Hair follicle dermal papilla cell (primary cell): Measurements from ENCODE around the genes BOLA3, MOB1A, MTHFD2, WBP1 and LBX2.

GRCh38 chr2:74011323-74011926 lies 26.7 kb downstream of the TET3 start:
- CAGE, long polyA plus RNA = no peak

DNA sequence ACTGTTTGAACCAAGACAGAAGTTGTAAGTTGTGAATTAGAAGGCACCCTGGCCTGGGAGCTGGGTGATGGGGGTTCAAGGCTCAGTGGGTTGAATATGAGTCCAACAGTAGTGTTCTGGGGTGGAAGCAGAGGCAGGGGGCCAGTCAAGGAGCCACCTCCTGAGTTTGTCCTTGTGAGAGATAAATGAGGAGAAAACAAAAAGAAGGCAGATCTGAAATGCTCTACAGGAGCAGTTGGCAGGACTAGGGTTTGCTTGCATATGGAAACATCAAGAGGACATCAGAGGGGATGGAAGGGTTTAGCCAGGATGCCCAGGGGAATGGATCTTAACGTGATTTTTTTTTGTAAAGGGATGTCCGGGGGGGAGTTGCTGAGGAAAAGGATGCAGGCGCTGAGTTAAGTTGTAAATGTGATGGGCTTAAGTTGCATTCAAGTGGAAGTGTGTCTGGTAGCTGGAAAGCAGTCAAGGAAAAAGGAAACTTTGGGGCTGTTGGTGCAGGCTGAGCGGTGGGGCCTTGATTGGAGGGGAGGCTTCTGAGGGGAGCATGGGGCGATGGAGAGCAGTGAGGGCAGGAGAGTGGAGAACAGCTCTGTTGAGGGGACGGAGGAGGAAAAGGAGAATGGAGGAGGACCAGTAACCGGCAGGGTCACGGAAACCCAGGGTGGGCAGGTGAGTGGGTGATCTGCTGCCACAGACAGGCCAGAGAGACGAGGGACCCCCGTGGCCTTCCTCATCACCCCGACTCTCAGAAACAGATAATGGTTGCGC lies 46.1 kb downstream of the TET3 start:
- CAGE, long polyA plus RNA = no peak

DNA sequence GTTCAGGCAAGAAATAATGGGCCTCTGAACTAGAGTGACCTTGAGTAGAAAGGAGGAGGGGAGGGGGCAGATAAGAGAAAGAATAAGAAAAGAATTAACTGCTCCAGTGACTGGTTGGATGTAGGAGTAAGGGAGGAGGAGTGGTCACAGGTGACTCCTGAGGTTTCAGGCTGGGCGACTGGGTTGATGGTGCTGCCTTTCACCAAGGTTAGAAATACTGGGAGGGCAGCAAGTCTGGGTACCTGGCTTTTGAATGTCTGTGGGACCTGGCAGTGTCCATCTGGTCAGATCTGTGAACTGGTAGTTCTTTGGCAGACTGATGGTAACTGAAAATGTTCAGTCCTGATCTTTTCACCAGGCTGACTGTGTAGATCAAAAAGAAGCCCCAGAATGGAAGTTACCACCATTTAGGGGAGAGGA lies 69.5 kb downstream of the TET3 start:
- CAGE, long polyA plus RNA = no peak

DNA sequence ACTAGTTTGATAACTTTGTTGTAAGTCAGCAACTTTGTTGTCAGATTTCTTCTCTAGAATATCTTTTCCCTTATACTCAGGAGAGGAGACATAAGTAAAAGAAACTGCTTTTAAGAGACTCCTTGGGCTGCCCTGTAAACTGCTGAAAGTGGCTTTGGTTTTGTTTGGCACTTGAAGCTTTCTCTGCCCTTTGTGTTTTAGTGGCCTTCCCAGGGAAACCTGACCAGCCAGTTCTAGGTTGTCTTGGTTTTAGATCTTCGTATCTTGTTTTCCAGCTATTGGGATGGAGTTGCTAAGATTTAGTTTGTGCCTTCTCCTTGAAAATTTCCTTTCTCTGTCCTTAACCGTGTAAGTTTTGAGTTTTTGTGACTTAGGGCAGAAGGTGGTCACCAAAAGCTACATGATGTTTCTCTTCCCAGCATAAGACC lies 81.2 kb downstream of the BOLA3 start:
- CAGE, long polyA plus RNA = no peak

DNA sequence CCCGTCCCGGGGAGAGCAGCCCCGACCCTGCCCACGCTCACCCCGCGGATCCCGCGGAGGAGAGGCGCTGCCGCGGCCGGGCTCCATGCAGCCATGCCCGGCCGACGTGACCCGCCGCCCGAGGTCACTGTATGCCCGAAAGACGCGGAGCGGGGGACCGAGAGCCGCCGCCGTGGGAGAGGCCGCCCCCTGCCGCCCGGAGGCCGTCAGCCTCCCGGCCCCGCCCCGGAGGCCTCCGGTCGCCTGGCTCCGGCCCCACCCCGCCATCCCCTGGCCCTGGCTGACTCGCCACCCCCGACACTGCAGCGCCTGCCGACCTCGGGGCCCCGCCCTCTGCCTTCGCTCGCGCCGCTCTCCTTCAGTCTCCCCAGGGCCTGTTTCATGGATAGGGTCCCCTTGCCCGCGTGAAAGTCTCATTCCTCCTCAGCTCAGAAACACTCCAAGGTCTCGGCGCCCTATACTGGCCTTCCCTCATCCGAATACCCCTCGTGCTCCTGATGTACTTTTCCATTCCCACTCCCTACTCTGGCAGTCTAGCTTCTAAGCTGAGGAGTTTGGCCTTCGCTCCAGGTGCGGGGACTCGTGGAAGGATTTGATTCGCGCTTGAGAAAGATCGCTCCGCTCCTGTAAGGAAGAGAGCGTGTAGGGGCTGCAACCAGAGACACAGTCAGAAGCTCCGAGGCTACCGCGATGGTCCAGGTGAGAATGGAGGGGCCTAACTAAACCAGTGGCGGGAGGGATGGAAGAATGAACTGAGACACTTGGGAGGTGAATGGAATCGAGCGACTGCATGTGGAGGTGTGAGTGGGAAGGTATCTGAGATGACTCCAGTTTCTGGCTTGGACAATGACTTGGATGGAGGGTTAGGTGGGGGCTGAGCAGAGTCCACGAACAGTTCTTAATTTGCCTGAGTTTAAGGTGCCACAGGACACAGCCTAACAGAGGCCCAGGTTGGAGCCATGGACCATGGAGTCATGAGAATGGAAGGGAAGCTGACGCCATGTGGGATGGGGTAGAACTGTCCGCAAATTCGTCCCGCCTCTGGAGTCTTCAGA lies at the start of gene BOLA3:
TSS of gene BOLA3 (minus strand) at position 133 of the 1,055 bp plus-strand sequence.
- CAGE, long polyA plus RNA = no peak

- CAGE, long polyA plus RNA = no peak
Observed at GRCh38 chr2:74177984-74179341, at the start of gene MOB1A. Gene MOB1A (minus strand): TSS chr2:74178879.

- CAGE, long polyA plus RNA = no peak
Observed at GRCh38 chr2:74198153-74198769, at the start of gene MTHFD2. Gene MTHFD2 (plus strand): TSS chr2:74198615.

GRCh38 chr2:74440249-74441350 lies 1.1 kb downstream of the RTKN start:
- CAGE, long polyA plus RNA = no peak

- CAGE, long polyA plus RNA = no peak
Observed at GRCh38 chr2:74454346-74454562, 633 bp upstream of the INO80B start.

DNA sequence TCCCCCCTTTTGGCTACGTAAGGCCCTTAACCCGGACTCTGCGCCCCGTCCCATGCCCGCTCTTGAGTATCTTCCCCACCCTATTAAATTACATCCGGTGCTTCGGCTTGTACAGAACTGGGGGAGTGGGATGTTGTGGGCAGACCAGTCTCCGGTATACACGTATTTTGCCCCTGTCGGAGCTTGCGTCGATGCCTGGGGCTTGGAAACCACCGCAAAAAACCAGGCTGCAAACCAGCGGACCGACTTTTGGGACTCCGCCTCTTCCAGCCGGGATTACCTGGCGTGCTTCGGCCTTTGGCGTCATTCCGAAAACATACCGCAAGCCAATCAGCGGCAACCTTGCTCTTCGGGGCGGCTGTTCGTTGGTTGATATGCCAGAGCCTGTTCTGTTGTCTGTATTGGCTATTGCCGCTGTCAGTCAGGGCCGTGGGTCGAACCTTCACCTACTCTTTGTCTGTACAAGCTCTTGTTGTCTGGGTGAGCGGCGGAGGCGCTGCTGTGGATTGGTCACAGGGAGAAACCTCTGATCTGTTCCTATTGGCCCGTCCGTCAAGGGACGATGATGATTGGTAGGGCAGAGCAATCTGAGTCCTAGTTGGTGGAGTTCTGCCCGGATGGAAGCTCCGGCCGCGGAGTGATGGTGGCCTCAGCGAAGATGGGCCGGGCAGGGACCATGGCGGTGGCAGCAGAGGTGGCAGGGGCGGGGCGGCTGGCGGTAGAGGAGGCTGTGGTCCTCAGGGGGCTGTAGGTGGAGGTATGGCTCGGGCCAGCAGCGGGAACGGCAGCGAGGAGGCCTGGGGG lies at the start of gene WBP1:
TSS of gene WBP1 (plus strand) at position 595 of the 804 bp plus-strand sequence.
- CAGE, long polyA plus RNA = no peak

DNA sequence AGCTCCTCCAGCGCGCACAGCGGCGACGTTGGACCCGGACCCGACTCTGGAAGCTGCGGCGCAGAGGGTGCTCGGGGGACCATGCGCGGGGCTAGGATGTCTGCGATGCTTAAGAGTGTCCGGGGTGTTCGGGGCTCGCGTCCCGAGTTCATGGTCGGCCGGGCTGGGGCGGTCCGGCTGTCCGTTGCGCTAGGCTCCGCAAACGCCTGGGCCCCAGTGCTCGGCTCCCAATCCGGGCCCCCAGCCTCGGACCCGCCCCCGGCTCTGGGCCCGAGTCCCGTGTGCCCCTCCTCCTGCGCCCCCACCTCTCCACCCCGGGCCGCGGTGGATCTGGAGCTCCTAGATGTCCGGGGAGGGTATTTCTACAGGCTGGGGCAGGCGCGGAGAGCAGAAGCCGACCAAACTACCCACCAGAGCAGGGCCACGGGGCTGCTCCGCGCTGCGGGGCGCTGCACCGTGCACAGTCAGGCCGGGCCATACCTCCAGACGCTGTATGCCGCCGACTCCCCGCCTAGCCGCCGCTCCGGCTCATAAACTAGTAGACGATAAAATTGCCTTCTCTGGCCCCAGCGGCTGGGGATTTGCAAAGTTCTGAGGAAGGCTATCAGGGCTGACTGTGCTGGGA lies at the start of gene LBX2:
TSS of gene LBX2 (minus strand) at position 218 of the 625 bp plus-strand sequence.
- CAGE, long polyA plus RNA = no peak

- CAGE, long polyA plus RNA = no peak
Observed at GRCh38 chr2:74506477-74507072, 920 bp downstream of the PCGF1 start.

DNA sequence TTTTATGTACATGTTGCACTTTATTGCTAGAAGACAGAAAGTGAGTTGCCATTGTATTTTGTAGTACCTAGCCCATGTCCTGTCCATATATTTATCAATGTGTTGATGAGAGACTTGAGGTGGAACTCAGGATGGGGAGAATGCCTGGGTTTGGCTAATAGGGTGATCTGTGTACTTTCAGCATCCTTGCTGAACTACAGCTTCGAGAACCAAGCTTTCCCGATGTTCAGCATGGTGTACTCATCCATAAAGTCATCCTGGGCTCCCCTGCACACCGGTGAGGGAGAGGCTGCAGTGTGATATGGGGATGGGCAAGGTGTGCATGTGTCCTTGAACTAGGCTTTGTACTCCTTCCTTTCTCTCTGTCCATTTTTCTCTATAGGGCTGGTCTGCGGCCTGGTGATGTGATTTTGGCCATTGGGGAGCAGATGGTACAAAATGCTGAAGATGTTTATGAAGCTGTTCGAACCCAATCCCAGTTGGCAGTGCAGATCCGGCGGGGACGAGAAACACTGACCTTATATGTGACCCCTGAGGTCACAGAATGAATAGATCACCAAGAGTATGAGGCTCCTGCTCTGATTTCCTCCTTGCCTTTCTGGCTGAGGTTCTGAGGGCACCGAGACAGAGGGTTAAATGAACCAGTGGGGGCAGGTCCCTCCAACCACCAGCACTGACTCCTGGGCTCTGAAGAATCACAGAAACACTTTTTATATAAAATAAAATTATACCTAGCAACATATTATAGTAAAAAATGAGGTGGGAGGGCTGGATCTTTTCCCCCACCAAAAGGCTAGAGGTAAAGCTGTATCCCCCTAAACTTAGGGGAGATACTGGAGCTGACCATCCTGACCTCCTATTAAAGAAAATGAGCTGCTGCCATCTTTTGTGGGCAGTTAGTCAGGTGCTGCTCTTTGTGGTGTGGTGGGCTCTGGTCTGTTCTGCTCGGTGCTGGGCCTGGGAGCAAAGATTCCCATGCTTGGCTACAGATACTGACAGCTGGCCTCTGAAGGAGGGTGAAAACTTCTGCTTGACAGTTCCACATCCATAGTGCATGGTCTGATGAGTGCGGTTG lies 3.0 kb downstream of the HTRA2 start:
- CAGE, long polyA plus RNA = no peak

- CAGE, long polyA plus RNA = no peak
Observed at GRCh38 chr2:74540116-74540484, 10.4 kb downstream of the HTRA2 start.

DNA sequence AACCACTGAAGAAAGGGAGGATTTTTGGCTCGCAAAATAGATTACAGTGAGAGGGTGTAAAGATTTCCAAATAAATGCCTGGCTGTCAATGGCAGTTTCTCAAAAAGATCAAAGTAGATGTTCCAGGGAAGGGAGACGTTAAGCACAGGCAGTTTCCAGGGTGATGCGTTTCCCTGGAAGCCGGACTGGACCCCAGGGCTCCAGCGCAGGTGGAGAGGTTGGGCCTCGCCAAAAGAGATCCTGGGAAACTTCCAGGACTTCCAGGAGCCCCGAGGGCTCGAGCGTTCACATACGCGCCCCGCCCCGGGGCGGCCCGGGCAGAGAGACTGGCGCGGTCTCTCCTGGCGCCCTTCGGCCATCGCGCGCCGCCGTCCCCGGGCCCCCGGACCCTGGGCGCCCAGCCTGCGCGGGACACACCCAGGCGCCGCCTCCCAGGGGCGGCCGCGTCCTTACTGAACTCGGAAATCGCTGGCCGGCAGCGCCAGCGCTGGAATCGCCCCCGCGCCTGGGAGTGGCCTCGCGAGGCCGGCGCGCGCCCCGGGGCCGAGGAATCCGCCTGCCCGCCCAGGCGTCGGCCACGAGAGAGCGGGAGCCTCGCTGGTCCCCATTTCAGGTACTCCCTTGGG lies 5.1 kb downstream of the LOXL3 start:
- CAGE, long polyA plus RNA = no peak

- CAGE, long polyA plus RNA = no peak
Observed at GRCh38 chr2:74573800-74574232, 19.3 kb downstream of the DOK1 start.

DNA sequence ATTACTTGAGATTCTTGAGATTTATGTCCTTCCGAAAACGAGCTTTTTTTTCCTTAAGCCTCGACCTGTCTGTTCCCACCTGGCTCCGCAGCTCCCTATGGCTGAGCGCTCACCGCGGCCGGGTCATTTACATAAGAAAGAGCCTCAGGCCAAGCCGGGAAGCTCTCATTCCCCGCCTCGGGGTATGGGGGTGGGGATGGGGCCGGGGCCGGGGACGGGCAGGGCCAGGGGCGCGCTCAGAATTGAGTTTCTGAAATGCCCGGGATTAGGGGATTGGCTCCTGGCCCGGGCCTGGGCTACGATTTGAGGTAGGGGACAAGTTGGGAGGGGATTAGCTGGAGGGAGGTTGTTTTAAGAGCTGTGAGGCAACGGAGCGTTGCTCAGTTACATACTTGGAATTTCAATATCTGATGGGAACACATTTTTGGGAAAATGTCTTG lies 1.5 kb downstream of the HK2 start:
- CAGE, long polyA plus RNA = no peak

DNA sequence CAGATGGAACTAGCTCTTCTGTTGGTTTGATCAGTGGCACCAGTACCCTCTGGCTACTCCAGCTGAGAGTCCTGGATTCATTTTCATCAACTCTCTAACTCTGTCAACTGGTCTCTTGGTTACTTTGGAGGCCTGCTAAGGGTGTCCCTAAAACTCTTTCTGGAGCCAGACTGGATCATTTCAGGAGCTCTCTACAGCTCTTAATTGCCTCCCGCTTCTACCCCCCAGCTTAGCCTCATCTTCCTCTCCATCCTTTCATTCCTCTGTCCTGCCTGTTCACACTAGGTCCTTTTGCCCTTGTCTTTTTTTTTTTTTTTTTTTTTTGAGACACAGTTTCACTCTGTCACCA lies 3.4 kb downstream of the HK2 start:
- CAGE, long polyA plus RNA = no peak

DNA sequence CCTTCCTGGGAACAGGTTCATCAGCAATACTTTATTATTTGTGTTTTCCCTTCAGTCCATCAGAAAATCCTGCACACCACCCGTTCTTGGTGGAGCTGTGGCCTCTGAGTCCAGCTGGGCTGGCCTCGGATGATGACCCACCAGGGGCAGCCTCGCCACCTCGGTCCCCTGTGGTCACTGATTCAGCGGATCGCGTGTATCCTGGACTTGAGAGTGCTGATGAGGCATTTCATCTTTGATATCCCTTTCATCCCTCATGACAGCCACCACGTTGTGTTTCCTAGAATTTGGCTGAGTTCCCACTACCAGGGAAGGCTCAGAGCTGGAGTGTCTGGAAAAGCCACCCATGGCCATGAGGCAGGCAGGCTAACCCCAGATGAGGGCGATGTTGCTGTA lies 31.3 kb downstream of the HK2 start:
- CAGE, long polyA plus RNA = no peak

- CAGE, long polyA plus RNA = no peak
Observed at GRCh38 chr2:74869296-74870006, 35.5 kb downstream of the HK2 start.